ENCODE data around the gene DSG2.

GRCh38 chr18:27057418-27057737 is 127.7 kb downstream of the CHST9 start:
- RRBS, result no CpG with 5 or more reads among the region's 5 CpGs

- RRBS, result no CpG with 5 or more reads among the region's 7 CpGs
These were observed 183.6 kb downstream of the CDH2 start for GRCh38 chr18:27993332-27993680.

GRCh38 chr18:28158943-28159516 is 17.9 kb downstream of the CDH2 start:
- RRBS, result no CpG with 5 or more reads among the region's 4 CpGs

DNA sequence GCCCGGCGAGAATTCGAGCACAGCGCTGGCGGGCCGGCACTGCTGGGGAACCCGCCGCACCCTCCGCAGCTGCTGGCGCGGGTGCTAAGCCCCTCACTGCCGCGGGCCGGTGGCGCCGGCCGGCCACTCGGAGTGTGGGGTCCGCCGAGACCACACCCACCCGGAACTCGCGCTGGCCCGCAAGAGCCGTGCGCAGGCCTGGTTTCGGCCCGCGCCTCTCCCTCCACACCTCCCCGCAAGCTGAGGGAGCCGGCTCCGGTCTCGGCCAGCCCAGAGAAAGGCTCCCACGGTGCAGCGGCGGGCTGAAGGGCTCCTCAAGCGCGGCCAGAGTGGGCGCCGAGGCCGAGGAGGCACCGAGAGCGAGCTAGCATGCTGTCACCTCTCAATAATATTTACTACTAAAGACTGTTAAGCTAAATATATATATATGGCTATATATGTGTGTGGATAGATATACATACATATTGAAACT is 867.2 kb downstream of the DSC3 start:
- RRBS, result no CpG with 5 or more reads among the region's 43 CpGs

- RRBS, result no CpG with 5 or more reads among the region's 1 CpG
These were observed 278.9 kb downstream of the DSC3 start for GRCh38 chr18:30763619-30764102.

- RRBS, result no CpG with 5 or more reads among the region's 3 CpGs
These were observed 43.4 kb upstream of the DSC1 start for GRCh38 chr18:31206013-31206415.

GRCh38 chr18:31243636-31244650 is 74.0 kb upstream of the DSG1 start:
- RRBS, result no CpG with 5 or more reads among the region's 13 CpGs

- RRBS, result under 1% methylated on average over 28 of the region's 94 CpGs
These were observed at the start of gene DSG2 for GRCh38 chr18:31497784-31498908. TSS of gene DSG2 (plus strand) at chr18:31498177.

- RRBS, result no CpG with 5 or more reads among the region's 7 CpGs
These were observed 904 bp downstream of the DSG2 start for GRCh38 chr18:31498909-31499252.

- RRBS, result no CpG with 5 or more reads among the region's 5 CpGs
These were observed 41.7 kb downstream of the DSG2 start for GRCh38 chr18:31539706-31540022.

DNA sequence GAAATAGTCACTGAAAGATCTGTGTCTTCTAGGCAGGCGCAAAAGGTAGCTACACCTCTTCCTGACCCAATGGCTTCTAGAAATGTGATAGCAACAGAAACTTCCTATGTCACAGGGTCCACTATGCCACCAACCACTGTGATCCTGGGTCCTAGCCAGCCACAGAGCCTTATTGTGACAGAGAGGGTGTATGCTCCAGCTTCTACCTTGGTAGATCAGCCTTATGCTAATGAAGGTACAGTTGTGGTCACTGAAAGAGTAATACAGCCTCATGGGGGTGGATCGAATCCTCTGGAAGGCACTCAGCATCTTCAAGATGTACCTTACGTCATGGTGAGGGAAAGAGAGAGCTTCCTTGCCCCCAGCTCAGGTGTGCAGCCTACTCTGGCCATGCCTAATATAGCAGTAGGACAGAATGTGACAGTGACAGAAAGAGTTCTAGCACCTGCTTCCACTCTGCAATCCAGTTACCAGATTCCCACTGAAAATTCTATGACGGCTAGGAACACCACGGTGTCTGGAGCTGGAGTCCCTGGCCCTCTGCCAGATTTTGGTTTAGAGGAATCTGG is 45.5 kb upstream of the TTR start:
- RRBS, result no CpG with 5 or more reads among the region's 5 CpGs

DNA sequence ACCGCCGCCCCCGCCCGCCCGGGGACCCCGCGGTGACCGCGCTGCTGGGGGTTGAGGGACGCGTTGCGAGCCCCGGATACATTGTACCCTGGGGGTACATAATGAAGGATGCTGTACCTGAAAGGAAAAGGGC is 1.1 kb upstream of the B4GALT6 start:
- RRBS, result 1% methylated on average over 13 of the region's 13 CpGs

DNA sequence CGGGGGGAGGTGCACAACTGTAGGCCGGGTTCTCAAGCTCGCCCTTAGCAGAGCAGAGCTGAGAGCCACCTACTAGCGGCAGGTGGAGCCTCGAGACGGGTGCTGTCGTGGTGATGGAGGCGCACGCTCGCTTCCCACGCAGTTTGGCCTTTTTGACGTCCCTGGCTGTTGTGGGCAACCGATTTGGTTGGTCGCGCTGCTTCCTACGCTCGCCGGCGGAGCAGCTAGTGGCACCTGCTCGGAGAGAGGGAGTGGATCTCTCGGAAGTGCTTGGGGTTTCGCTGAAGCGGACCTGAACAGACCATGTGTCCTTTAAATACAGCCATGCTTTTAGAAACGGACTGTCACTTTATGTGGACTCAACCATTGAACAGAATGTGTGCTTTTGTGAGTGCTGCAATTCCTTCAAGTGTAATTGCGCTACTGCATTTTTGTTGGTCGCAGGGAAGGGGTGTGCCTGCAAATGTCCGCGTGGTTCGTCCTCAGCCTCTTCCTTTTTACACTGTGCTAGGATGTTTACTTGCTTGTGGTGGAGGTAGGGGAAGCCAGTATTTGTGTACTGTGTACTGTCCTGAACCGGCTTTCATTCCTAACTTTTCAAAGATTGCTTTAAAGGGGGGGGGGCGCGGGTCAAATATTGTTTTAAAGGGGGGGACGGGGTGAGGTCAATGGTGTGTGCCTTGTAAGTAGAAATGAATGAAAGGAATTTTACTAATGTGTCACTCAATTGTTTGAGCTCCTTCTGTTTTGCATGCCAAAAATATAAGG is 582 bp upstream of the TRAPPC8 start:
- RRBS, result no CpG with 5 or more reads among the region's 33 CpGs

- RRBS, result no CpG with 5 or more reads among the region's 2 CpGs
These were observed 12.2 kb downstream of the MEP1B start for GRCh38 chr18:32201972-32202542.

DNA sequence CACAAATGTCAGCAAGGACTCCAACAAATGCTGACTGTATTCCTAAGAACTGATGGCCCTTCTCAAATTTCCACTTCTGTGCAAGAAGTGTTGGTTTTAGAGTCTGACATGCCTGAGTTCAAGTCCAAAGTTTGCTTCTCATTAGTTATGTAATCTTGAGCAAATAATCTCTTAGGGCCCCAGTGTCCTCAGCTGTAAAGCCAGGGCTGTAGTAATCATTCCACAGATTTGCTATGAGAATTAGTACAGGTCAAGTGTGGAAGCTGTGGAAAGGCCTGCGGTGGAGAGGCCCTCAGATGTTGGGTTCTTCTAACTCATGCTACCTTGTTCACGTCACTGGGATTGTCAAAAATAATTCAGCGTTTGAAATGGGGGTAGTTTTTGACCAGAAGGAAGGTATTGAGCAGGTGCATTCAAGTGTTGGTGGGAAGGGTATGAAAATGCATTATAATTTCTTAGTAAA is 23.9 kb downstream of the MEP1B start:
- RRBS, result no CpG with 5 or more reads among the region's 3 CpGs

GRCh38 chr18:32283538-32283926 is 93.7 kb downstream of the MEP1B start:
- RRBS, result no CpG with 5 or more reads among the region's 3 CpGs

DNA sequence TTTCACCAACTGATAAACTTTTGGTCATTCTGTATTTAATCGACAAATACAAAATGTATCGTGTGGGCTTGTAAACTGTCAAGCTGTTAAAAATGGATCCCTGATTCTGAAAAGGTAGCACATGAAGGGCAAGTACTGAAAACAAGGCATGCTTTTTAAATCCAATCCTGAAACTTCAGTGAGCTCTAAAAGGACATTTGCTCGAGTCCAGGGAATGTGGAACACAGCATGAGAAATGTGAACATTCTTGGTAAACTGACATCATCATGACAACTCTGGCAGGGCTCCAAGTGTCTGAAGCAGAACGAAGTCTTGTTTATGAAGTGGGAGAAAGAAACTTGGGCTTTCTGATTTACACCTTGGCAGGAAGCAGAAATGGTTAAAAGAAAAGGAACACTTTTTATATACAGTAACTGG is 121.0 kb downstream of the GAREM1 start:
- RRBS, result no CpG with 5 or more reads among the region's 4 CpGs

DNA sequence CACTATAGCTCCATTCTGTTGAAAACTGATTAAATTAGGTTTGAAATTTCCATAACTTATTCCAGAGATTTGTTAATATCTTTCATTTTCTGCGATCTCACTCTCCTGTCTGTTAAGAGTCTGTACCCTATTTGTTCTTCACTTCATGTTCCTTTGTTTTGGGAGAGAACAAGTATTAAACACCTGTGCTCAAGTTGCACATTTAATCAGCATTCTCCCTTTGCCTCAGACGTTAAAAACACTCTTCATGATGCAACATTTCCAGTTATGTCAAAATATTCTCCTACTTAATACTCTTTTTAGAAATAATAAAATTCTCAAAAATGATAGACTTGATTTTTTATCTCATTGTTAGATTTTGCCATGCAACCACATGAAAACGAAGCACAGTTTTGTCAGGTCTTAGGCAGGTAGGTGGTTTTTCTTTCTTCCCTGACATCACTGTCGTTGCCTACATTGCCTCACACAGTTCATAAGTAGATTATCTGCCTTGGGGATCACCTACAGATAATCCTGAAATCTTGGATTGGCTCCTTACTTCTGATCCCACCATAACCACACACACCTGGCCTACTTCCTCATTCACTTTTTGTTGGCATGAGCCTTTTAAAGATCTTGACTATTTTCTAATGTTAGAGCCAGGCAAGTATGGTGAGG is 109.8 kb downstream of the GAREM1 start:
- RRBS, result no CpG with 5 or more reads among the region's 4 CpGs

- RRBS, result no CpG with 5 or more reads among the region's 5 CpGs
These were observed 41.9 kb downstream of the GAREM1 start for GRCh38 chr18:32428593-32429292.

DNA sequence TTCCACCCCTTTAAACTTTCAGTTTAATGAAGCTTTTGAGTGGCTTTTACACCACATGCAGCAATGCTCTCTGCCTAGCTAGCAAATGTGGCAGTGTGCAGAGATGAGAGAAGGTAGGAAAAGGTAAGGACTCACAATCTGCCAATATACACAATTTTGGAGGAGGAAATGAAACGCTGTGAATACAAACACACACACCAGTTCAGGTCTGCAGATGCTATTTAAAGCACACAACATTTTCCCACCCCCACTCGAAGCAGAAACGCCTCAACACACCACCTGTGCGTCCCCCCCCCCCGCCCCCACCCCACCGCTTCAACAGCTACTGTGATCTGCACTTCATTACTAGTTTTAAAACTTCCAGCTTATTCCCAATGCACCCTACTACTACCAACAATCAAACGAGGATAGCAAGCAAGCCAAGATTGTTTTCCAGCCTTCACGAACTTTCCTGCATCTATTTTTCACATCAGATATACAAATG is 2.0 kb downstream of the GAREM1 start:
- RRBS, result no CpG with 5 or more reads among the region's 8 CpGs